ENCODE measurements around the genes RFPL4A, NLRP11 and ZNF667.

DNA sequence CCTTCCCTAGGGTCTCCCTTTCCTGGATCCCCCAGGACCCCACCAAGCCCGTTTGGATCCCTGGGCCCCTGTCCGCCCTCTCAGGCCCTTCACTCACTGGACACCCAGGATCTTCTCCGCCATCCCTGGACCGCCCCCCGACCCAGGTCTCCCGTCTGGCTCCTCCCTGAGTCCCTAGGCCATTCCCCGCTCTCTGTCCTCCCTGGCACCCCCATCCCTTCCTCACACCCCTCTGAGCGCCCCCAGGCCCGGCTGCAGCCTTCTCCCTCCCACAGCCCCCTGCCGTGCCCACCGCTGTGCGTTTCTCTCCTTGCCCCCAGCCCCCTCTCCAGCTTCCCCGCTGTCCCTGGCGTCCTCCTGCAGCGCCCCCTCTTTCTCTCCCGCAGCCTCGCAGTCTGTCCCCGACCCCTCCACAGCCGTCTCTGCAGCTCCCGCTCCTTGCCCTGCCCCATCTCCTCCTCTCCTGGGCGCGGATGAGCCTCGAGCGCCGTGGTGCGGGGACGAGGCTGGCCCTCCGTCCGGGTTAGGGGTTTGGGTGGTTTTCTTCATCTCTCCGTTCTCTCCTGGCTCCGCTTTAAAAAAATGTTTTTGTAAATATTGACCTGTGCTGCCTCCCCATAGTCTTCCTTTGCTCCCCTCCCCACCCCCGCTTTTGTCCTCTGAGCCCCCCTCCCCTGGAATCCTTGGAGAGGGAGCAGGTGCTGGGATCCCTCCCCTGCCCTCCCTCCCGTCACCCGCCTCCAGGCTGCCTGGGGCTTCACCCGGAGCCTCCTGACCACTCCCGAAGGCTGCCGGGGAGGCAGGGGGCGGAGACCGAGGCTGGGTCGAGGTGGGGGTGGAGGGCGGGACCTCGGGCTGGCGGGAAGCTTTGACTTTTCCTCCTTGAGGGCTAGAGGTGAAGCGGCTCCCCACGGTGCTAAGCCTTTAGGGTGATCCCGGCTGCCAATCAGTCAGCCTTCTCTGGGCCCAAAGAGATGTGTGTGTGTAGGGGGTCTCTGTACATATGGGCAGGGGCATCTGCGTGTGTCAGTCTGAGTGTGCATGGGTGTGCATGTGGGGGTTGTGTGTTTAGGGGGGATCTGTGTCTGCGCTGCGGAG lies 1.2 kb downstream of the KMT5C start:
- PRO-cap, 3 experiments = no peak in any of the 3 experiments
- RAMPAGE, long total RNA = no peak

GRCh38 chr19:55386159-55387008 lies 652 bp downstream of the RPL28 start:
- PRO-cap, 3 experiments = no peak in any of the 3 experiments
- RAMPAGE, long total RNA = no peak

DNA sequence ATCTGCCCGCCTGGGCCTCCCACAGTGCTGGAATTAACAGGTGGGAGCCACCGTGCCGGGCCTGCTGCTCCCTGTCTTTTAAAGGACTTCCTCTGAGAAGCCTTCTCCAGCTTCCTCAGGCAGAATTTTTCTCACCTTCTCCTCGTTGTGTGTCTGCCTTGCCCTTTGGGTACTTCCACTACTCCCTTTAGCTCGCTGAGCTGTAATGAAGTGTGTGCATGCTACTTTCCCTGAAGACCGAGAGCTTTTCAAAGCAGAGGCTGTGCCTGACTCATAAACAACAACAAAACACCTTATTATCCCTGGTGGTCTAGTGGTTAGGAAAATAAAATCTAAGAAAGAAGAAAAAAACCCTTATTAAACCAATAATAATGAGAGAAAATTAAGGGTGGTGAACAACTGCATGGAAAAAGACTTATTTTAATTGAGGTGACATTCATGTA lies 8.8 kb downstream of the SSC5D start:
- PRO-cap, 3 experiments = no peak in any of the 3 experiments
- RAMPAGE, long total RNA = no peak

DNA sequence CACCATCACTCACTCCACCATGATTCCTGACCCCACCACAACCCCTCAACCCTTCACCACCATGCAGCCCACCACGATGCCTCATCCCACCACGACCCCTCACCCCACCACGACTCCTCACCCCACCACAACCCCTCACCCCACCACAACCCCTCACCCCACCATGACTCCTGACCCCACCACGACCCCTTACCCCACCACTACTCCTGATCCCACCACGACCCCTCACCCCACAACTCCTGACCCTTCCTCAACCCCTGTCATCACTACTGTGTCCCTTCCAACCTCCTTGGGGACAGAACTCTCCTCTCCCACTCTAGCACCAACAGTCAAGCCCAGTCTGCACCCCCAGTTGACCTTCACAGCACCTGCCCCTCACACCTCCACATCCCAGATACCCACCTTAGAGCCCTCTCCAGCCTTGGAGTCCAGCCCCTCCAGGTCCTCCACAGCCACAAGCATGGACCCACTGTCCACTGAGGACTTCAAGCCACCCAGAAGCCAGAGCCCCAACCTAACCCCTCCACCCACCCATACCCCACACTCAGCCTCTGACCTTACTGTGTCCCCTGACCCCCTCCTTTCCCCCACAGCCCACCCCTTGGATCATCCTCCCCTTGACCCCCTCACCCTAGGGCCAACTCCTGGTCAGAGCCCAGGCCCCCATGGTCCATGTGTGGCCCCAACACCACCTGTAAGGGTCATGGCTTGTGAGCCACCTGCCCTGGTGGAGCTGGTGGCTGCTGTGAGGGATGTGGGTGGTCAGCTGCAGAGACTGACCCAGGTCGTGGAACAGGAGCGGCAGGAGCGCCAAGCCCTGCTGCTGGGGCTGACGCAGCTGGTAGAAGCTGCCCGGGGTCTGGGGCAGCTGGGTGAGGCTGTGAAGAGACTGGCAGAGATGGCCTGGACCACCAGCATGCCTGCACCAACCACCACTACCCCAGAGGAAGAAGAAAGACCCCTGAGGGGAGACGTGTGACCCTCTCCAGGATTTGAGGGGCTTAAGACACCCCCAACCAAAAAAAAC lies 18.6 kb downstream of the SBK2 start:
- PRO-cap, 3 experiments = no peak in any of the 3 experiments
- RAMPAGE, long total RNA = no peak

DNA sequence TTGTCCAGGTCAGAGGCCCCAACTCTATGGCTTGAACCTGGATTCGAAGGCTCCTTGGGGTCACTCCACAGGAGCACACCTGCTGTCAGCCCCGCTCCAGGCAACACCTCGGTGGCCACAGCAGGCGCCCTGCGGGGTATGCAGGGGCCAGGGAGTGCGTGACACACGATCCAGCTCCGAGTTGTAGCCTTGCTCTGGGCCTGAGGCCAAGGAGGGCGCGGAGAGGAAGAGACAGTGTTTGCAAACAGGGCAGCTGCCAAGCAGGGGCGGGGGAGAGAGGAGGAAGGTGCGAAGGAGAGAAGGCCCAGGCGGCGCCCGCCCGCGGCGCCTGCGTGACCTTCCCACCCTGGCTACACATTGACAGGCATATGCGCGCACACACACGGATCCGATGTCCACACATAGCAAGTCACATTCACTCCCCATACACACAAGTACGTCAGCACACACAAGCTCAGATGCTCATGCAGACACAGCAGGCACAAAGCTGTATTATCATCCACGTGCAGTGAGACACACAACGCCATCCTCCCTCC lies 10.6 kb downstream of the SBK2 start:
- PRO-cap, 3 experiments = no peak in any of the 3 experiments
- RAMPAGE, long total RNA = no peak

DNA sequence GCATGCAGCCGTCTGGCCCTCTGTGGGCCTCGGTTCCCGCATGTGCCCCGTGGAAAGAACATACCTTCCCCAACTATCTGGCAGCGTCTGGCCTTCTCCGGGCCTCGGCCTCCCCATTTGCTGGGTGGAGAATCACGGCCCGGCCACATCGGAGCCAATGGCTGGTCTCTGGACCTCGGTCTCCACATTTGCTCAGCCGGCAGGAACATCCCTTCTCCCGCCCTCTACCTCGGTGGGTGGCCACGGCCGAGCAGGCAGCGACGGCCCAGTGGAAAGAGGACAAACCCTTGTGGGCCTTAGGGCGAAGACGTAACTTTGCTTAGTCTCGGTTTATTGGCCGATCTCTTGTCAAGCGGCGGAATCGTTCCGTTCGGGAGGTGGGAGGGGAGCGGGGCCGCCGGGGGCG lies 328 bp upstream of the ZNF580 start:
- PRO-cap, 3 experiments = peak in 1 of 3 experiments; most common plus-strand start position 249 of the sequence (in 1); most common minus-strand start position 190 of the sequence (in 1)
- RAMPAGE, long total RNA = no peak

- PRO-cap, 3 experiments = no peak in any of the 3 experiments
- RAMPAGE, long total RNA = no peak
Observed at GRCh38 chr19:55688399-55689196, 13.6 kb downstream of the EPN1 start.

GRCh38 chr19:55704077-55704922 lies 29.3 kb downstream of the EPN1 start:
- PRO-cap, 3 experiments = no peak in any of the 3 experiments
- RAMPAGE, long total RNA = no peak

DNA sequence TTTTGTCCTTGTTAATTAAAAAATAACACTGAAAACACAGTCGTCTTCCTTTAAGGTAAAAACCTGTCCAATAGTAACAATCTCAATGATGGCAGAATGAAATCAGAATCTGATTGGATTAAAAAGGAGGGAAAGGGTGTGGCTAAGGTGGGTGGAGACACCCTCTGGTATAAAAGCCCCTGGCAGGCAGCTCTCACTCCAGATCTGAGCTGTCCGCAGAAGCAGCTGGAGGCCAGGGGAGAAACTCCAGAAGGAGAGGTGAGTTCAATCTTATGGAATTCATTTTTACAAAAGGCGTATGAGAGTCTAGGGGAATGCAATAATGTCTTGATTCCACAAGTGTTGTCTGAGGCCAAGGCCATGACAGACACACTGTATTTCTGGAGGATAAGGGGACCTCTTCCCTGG lies at the start of gene RFPL4A:
Gene RFPL4A, plus strand, starts transcription at position 180 of the 408 bp plus-strand sequence.
- PRO-cap, 3 experiments = no peak in any of the 3 experiments
- RAMPAGE, long total RNA = no peak

DNA sequence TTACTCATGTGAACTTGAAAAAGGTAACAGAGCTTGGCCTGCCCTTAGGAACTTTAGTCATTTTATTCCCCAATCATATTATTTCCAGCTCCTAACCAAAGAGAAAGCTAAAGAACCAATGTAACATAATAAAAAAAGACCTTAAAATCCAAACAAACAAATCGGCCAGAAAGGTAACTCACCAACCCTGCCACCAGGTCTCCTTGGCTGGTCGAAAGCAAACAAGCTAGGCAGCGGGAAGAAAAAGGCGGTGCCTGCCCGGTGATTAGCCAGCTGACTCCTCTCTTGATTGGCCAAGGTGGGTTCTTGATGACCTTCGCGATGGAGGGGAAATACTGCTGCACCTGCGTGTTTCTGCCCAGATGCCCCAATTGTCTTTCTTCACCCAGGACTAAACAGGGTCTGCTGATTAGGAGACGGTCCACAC lies at the start of gene NLRP11:
Gene NLRP11, minus strand, starts transcription at position 219 of the 427 bp plus-strand sequence.
- PRO-cap, 3 experiments = no peak in any of the 3 experiments
- RAMPAGE, long total RNA = no peak

DNA sequence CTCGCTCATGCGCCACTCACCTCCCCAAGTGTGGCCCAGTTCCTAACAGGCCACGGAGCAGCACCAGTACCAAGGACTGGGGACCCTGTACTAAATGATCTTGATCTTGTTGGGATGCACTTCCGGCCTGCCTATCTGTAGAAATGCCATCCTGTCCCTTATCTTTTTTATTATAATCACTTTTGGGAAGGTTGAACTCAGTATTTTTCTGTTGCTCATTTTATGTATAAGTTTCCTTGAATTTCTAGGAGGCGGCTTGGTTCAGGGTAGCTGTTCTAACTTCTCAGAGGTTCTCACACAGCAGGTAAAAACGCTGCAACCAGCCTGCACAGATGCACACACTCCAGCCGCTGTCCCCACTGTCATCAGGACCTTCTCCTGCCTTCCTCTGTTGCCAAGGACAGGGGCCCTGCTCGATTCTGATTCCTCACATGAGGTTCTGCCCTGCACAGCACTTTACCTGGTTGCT lies 25.8 kb downstream of the ZNF787 start:
- PRO-cap, 3 experiments = no peak in any of the 3 experiments
- RAMPAGE, long total RNA = no peak

DNA sequence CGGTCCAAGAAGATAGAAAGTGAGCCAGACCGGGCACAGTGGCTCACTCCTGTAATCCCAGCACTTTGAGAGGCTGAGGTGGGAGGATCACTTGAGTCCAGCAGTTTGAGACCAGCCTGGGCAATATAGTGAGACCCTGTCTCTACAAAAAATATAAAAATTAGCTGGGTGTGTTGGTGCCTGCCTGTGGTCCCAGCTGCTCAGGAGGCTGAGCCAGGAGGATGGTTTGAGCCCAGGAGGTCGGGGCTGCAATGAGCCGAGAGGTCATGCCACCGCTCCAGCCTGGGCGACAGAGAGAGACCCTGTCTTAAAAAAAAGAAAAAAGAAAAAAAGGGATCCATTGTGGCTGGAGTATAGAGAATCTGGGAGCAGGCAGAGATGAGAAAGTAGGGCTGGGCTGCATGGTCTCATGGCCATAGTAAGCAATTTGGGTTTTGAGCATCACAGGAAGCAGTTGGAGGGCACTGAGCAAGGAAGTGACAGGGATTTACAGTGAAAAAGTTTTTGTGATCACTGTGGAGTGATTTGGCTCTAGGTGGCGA lies 3.0 kb downstream of the ZNF444 start:
- PRO-cap, 3 experiments = no peak in any of the 3 experiments
- RAMPAGE, long total RNA = no peak

DNA sequence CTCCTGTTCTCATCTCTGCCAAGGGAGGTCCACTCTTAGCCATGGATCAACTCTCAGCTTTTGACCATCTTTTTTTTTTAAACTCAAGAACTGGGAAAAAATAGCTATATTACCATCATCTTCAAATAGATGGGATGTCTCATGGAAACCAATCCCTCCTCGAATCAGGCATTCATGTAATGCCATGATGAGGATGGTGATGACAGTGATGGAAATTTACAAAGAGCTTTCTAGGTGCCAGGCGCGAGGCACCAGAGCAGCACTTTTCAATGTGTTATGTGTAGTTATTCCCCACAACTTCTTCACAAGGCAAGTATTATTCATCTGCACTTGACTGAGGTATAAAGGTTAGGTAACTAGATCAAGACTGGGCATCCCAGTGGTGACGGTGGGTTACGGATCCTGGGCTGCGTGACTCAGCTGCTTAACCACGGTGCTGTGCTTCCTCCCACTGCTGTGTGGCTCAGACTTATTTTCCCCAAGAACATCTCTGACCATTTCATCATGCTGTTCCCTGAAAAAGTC lies 19.2 kb downstream of the EDDM13 start:
- PRO-cap, 3 experiments = no peak in any of the 3 experiments
- RAMPAGE, long total RNA = no peak

- PRO-cap, 3 experiments = peak in 1 of 3 experiments; most common minus-strand start chr19:56314321 (in 1)
- RAMPAGE, long total RNA = no peak
Observed at GRCh38 chr19:56313854-56314364, 730 bp downstream of the ZSCAN5A start.

DNA sequence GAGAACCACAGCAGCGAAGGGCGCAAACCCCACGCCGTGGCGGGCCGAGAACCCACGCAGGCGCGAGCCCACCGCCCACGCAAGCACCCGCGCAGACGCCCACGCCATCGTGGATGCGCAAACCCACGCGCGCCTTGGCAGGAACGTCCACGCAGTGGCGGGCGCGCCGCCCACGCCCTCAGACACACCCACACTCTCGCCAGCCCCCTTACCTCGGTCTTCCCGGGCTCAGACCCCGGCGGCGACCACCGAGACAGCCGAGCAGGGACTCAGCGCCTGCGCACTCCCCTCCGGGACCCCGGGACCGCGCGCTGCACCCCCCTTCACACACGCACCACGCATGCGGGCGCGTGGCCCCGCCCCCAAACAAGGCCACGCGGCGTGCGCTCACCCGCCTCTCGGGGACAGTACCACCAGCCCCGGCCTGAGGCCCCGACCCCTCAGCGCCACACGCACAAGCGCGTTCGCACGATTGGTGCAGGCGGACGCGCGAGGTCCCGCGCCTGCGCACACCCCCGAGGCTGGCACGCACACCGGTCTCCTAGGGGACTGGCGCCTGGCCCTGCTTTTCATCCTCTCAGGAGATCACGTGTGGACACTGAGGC lies at the start of gene ZNF667:
Gene ZNF667, minus strand, starts transcription at position 286 of the 605 bp plus-strand sequence.
- PRO-cap, 3 experiments = peak in 2 of 3 experiments; most common plus-strand start position 365 of the sequence (in 1); most common minus-strand start position 286 of the sequence (in 1)
- RAMPAGE, long total RNA = no peak

DNA sequence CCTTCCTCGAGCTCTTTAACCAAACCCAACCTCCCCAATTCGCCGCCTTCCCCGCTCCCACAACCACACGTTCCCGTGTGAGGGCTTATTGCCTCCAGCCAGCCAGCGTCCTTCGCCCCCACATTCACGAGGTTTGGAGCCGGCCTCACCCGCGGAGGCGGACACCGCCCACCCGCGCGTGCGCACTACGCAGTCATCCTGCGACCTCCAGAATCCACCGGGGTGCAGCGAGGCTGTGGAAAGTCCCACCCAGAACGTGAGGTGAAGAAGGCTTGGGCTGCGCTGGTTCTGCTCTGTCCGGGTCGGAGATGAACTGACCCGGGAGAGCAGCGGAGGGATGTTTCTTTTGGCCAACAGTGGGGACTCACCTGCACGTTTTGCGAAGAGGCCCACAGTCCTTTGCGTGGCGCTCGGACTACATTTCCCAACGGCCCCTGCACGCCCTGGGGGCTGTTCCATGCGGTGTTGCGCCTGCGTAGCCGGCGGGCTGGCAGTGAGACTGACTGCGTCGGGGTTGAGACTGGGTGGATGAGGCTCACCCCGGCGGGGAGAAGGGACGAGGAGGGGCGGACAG lies 607 bp upstream of the ZNF667 start:
- PRO-cap, 3 experiments = peak in 3 of 3 experiments; most common plus-strand start position 210 of the sequence (in 2); most common minus-strand start position 135 of the sequence (in 3)
- RAMPAGE, long total RNA = start-site peak on the plus strand centred at position 516 of the sequence, 92 bp wide, 518 and 508 reads in 2 replicates

- PRO-cap, 3 experiments = peak in 2 of 3 experiments; most common plus-strand start chr19:56840039 (in 2); most common minus-strand start chr19:56839761 (in 1)
- RAMPAGE, long total RNA = no peak
Observed at GRCh38 chr19:56839525-56840221, 853 bp downstream of the PEG3 start.

DNA sequence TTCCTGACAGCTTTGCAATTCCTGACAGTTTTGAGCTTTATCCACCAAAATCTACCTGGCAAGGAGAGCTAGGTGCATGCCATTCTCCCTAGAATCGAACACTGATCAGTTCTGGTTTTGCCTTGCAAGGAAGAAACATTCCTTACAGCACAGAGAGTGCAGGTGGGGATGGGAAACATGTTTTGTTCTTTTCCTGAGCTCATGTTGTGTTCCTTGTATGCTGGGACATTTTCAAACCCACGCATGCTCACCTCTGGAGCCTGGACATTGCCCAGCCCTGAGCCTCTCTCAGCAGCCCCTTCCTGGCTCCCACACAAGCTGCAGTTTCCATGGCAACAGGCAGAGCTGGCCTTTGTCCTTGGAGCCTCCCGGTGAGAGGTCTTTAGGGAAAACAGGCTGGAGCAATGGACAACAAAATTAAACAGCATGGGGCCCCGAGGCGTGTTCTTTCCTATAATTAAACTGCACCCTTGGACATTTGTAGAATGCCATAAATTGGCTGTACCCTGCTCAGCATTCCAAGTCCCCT lies 133.1 kb upstream of the PEG3 start:
- PRO-cap, 3 experiments = no peak in any of the 3 experiments
- RAMPAGE, long total RNA = no peak

DNA sequence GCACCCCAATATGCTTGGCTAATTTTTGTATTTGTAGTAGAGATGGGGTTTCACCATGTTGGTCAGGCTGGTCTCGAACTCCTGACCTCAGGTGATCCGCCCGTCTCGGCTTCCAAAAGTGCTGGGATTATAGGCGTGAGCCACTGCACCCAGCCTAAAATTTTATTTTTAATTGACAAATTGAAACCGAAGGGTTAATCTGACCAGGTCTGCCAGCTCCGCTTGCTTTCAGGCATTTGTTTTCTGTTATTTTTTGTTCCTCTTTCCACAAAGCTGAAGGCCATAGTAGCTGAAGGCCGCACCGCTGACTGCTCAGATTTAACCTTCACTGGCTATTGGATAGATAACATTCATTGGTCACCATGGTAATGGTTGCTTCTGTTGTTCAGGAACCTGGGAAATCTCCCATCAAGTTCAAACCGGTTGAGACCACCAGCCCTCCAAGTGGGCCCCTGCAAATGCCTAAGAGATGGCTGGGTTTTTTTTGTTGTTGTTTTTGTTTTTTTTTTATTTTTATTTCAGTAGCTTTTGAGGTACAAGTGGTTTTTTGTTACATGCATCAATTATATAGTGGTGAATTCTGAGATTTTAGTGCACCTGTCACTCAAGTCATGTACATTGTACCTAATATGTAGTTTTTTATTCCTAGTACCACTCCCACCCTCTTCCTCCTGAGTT lies 124.4 kb upstream of the USP29 start:
- PRO-cap, 3 experiments = no peak in any of the 3 experiments
- RAMPAGE, long total RNA = no peak

DNA sequence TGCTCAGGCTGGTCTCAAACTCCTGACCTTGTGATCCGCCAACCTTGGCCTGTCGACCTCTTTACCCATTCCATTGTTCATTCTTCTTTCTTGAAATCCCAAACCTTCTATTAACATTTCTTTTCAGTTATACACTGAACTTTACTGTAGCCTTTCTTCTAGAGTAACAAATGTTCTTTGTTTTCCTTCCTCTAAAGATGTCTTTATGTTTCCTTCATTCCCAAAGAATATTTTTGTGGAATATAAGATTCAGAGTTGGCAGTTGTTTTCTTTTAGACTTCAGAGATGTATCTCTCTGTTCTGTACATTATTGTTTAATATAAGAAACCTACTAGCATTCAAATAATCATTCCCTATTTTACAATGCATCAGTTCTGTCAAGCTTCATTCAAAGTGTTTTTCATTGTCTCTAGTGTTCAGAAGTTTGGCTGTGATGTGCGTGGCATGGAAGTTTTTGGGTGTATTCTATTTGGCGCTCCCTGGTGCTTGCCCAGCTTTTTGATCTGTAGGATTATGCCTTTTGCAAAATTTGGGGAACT lies 12.8 kb upstream of the AURKC start:
- PRO-cap, 3 experiments = no peak in any of the 3 experiments
- RAMPAGE, long total RNA = no peak